Body of pancreas (tissue), 2 donors: ENCODE results near the genes ATP4B and GRK1.

GRCh38 chr13:112980864-112981787, 12.1 kb downstream of the MCF2L start:
- PRO-cap = unidirectional peak, minus-strand start at chr13:112981416
- RAMPAGE, long total RNA, 2 experiments = no peak in any of the 2 experiments

DNA sequence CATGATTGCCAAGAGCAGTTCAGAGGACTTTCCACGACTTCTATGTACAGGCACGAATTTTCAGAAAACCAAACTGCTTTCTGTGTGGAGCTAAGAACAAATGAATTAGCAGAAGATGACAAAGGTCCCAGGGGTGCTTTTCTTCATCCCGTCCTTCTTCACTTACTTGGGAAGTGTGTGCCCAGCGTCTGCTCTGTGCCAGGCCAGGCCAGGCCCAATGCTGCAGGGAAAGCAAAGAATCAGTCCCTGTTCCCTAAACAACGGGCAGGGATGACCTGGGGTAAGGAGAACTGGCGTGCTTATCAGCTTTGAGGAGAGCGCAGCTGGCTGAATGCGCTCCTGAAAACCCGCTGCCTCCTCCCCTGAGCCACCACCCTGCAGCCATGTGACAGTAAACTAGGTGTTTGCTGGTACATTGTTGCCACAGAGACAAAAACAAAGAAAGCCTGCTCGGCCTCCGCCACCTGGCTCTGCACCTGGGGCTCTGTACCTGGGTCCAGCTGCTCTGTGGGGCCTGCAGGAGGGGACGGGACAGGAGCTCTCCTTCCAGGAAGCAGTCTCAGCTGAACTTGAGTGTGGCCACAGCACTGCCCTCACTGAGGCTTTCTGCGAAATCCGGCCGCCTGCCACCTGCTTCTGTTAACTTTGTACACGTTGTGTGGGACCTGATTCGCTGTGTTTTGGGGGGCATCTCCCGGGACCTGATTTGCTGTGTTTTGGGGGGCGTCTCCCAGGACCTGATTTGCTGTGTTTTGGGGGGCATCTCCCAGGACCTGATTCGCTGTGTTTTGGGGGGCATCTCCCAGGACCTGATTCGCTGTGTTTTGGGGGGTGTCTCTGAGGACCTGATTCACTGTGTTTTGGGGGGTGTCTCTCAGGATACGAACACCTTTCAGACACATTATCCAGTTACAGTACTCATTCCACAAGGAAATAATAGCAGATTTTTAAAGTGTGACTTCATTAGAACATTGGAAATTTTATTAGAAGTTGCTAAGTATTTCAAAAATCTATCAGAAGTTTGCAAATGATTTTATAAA, 21.9 kb downstream of the MCF2L start:
- PRO-cap = unidirectional peak, plus-strand start at position 508 of the sequence
- RAMPAGE, long total RNA, 2 experiments = no peak in any of the 2 experiments

GRCh38 chr13:113137587-113138407, 15.2 kb downstream of the F10 start:
- PRO-cap = unidirectional peak, plus-strand start at chr13:113138141
- RAMPAGE, long total RNA, 2 experiments = no peak in any of the 2 experiments

DNA sequence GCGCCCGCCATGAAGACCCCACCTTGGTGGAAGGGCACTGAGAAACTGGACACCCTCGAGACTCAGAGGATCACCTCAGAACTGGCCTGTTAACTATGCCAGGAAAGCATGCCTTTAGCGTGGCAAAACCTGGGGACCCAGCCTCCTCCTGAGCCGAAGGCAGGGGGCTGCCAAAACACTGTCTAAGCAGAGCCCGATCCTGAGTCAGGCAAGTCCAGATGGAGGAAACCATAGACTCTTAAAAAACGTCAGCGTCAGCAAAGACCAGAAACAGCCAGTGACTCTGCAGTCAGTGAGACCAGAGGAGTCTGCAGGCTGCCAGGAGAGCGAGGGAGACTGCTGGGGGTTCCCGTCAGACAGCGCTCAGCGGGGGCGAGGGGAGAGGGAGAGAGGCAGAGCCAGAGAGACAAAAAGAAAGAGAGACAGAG, 6.2 kb upstream of the PROZ start:
- PRO-cap = no peak
- RAMPAGE, long total RNA, 2 experiments = no peak in any of the 2 experiments

GRCh38 chr13:113154316-113154706, 4.1 kb upstream of the PROZ start:
- PRO-cap = unidirectional peak, plus-strand start at chr13:113154412
- RAMPAGE, long total RNA, 2 experiments = no peak in any of the 2 experiments

DNA sequence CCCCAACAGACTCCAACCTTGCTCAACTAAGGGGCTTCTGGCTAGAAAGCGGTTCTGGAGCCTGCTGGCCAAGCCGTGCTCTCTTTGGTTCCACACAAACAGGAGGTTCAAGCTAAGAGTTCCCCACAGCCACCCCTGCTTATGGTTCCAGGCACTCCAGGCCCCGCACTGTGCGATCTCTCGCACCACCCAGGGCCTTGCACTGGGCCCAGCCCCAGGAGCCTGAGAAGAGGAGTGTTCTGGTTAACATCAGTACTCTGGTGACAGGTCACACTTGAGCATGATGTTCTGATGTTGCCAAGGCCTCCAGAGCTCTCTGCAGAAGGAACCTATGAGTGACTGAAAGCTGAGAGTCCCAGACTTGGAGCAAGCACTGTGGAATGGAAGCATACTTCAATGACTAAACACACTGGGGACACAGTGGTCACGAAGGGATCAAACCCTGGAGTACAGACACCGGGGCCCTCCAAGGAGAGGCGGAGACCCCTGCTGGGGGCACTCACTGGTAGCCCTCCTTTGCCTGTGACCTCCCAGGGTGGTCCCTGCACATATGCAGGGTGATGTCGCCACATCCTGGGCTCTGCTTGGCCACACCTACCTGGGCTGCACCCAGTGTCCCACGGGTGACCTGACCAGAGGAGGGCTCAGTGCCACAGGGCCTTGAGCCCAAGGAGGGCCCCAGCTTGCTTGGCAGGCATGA, 4.3 kb downstream of the PCID2 start:
- PRO-cap = no peak
- RAMPAGE, long total RNA, 2 experiments = no peak in any of the 2 experiments

DNA sequence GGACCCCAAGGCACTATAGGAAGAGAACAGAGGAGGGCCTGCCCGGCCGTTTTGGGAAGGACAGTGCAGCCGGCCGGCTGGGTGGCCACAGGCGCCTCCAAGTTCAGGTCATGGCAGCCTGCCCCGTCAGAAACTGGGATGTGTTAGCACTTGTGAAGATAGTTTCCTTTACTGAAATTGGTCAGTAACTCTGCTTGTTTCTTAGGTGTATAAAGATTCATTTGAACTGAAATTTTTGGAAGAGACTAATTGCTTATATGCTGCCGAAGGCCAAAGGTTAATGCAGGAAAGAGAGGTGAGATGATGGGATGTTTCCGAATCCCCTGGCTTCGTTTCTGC, 24.2 kb downstream of the CUL4A start:
- PRO-cap = no peak
- RAMPAGE, long total RNA, 2 experiments = no peak in any of the 2 experiments

- PRO-cap = no peak
- RAMPAGE, long total RNA, 2 experiments = no peak in any of the 2 experiments
Observed at GRCh38 chr13:113364896-113365487, 1.1 kb upstream of the GRTP1 start.

DNA sequence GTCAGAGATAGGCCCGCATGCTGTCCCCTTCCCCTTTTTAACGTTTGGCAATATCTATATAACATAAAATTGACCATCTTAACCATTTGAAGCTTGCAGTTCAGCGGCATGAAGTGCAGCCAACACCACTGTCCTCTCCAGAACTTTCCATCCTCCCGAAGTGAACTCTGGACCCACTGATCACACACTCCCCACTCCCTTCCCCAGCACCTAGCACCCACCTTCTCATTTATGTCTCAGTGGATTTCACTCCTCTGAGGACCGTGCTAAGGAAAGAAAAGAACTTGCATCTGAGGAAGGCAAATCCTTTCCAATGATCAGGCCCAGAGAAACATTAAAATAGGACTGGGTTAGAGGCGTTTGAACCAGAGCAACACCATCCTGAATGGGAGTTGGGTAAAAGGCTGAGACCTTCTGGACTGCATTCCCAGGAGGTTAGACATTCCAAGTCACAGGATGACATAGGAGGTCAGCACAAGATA, 16.4 kb upstream of the GRTP1 start:
- PRO-cap = no peak
- RAMPAGE, long total RNA, 2 experiments = no peak in any of the 2 experiments

- PRO-cap = no peak
- RAMPAGE, long total RNA, 2 experiments = no peak in any of the 2 experiments
Observed at GRCh38 chr13:113417174-113417755, 36.0 kb downstream of the ADPRHL1 start.

- PRO-cap = no peak
- RAMPAGE, long total RNA, 2 experiments = no peak in any of the 2 experiments
Observed at GRCh38 chr13:113437368-113438106, 15.8 kb downstream of the ADPRHL1 start.

DNA sequence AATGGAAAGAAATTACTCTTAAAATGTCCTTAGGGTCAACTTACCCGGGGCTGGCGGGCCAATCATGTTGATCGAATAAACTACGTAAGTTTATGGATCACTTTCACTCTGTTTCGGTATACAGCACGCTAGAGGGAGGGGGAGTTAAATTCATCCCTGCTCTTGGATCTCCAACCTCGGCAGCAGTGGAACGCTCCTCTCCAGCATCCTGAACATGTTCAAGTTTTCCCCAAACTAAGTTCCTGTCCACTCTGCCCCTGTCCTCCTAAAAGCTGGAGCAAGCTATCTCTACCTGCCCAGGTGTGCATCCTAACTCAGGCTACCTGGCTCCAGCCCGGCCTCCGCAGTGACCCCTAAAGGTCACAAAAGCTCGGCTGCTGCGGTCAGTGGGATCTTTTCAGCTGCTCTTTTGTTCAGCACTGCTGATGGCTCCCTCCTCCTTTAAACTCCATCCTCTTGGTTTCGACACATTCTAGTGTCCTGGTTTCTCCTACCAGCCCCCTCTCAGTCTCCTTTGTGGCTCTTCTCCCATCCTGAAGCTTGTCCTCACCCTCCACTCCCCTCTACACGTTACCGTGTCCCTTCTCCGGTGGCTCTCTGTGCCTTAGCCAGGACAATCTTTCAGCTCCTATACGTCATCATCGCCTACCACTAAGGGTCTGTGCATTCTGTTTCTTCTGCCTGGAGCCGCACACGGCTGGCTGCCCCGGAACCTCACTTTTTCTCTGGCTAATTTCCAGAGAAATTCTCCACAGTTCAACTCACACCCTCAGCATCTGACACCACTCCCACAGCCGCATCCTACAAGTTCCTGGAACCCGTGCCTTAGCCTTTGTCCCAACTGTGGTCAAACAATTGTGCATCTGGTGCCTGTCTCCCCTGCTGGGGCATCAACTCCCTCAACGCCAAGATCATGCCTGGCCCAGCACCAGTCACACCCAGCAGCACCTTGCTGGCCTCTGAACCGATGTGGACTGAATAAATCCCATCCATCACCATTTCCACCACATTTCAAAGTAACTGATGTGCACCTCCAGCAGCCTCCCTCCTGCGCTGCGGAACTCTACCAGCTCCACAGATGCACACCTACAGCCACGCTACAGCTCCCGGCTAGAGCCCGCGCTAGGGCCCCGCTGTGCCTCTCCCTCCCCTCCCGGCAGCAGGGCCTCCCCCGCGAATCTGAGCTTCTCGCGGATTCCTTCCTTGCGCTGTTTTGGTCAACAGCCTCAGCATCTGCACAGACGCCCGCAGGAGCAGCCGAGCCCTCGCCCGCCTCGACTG, 1.0 kb downstream of the DCUN1D2 start:
- PRO-cap = unidirectional peak, plus-strand start at position 1,240 of the sequence
- RAMPAGE, long total RNA, 2 experiments = start-site peak on the minus strand in 2 of 2 experiments, centred at positions 766 to 1,009 of the sequence, 5 to 10 reads per replicate

- PRO-cap = no peak
- RAMPAGE, long total RNA, 2 experiments = no peak in any of the 2 experiments
Observed at GRCh38 chr13:113546450-113547078, 38.0 kb upstream of the TFDP1 start.

DNA sequence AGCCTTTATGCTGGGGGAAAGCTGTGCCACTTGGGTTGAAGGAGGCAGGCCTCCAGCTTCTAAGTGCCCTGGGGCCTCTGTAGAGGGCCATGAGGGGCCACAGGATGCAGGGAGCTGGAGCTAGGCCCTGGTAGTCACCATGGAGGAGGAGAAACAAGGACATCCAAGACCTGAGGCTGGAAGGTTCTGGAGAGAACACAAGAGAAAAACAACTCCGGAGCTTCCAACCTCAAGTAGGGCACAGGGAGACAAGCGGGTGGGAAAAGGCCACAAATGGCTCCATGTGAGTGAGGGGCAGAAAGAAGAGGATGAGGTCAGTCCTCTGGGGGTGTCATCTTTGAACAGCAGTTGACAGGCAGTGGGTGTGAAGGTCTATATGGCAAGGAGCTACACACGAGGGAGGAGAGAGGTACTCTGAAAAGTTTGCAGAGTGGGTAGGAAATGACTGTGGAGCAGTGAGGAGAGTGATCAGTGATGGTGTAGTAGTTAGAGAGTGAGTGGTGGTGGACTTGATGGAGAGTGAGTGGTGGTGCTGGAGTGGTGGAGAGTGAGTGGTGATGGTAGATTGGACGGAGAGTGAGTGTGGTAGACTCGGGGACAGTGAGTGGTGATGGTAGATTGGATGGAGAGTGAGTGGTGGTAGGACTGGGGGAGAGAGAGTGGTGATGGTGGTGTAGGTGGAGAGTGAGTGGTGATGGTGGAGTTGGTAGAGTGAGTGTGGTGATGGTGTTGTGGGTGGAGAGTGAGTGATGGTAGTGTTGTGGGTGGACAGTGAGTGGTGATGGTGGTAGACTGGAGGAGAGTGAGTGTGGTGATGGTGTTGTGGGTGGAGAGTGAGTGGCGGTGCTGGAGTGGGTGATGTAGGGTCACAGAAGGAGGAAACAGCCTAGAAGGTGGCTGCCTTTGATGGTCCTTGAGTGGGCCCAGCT, 3.9 kb downstream of the TFDP1 start:
- PRO-cap = no peak
- RAMPAGE, long total RNA, 2 experiments = no peak in any of the 2 experiments

GRCh38 chr13:113647346-113647880, 10.6 kb downstream of the ATP4B start:
- PRO-cap = no peak
- RAMPAGE, long total RNA, 2 experiments = no peak in any of the 2 experiments

- PRO-cap = no peak
- RAMPAGE, long total RNA, 2 experiments = no peak in any of the 2 experiments
Observed at GRCh38 chr13:113657965-113658267, at the start of gene ATP4B. Gene ATP4B, minus strand, starts transcription at chr13:113658198.

GRCh38 chr13:113666808-113667502, at the start of gene GRK1:
Gene GRK1, plus strand, starts transcription at chr13:113667219.
- PRO-cap = no peak
- RAMPAGE, long total RNA, 2 experiments = no peak in any of the 2 experiments

GRCh38 chr13:113846315-113847005, 17.4 kb downstream of the GAS6 start:
- PRO-cap = no peak
- RAMPAGE, long total RNA, 2 experiments = start-site peak on the minus strand in 1 of 2 experiments, at chr13:113846705-113847303 at its widest, 8 reads per replicate

DNA sequence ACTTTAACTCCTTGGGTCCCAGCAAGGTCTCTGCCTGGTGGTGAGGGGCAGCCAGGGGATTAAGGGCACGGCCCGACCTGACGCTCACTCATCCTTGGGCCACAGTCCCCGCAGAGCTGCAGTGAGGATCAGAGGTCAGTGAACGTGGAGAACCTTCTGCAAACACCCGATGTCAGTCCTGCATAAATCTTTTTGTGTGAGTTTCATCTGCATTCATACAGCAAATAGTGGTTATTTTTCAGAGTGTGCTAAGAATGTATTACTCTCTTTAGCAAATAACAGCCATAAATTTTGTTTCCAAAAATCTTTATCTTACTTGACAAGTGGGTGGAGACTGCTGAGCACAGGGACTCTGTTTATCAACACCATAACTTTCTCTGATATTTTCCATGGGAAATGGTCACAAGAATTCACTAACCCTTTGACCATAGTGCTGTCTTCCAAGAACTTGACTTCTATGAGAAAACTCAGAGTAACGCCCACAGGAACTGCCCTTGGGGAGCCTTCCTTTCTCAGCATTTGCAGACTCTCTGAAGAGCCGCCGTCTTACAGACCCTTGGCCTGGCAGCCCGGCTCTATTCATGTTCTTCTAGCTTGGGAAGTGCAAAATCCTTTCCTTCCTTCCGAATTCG, 10.5 kb downstream of the GAS6 start:
- PRO-cap = unidirectional peak, minus-strand start at position 117 of the sequence
- RAMPAGE, long total RNA, 2 experiments = no peak in any of the 2 experiments

DNA sequence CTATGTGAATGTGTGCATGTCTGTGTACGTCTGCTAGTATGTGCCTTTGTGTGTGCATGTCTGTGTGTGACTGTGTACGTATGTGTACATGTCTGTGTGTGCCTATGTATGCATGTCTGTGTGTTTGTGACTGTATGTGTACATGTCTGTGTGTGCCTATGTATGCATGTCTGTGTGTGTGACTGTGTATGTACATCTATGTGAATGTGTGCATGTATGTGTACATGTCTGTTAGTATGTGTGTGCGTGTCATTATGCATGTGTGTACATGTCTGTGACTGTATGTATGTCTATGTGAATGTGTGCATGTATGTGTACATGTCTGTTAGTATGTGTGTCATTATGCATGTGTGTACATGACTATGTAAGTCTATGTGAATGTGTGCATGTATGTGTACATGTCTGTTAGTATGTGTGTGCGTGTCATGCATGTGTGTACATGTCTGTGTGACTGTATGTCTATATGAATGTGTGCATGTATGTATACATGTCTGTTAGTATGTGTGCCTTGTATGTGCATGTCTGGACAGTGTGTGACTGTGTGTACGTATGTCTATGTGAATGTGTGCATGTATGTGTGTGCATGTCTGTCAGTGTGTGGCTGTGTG, 5.3 kb downstream of the GAS6 start:
- PRO-cap = no peak
- RAMPAGE, long total RNA, 2 experiments = start-site peak on the minus strand in 1 of 2 experiments, centred at positions 222 to 347 of the sequence, 5 to 8 reads per replicate